Spleen (tissue), 7 donors: ENCODE data around the genes SRP9, EPHX1 and COQ8A.

GRCh38 chr1:225554829-225555238 lies 98.1 kb downstream of the ENAH start:
- PRO-cap, 4 experiments, result no peak in any of the 4 experiments
- RAMPAGE, long total RNA, 4 experiments, result start-site peak on the minus strand in 1 of 4 experiments, at chr1:225555033-225555046 at its widest, 35 reads per replicate

GRCh38 chr1:225700903-225701548 lies 48.1 kb upstream of the ENAH start:
- PRO-cap, 4 experiments, result no peak in any of the 4 experiments
- RAMPAGE, long total RNA, 4 experiments, result no peak in any of the 4 experiments

DNA sequence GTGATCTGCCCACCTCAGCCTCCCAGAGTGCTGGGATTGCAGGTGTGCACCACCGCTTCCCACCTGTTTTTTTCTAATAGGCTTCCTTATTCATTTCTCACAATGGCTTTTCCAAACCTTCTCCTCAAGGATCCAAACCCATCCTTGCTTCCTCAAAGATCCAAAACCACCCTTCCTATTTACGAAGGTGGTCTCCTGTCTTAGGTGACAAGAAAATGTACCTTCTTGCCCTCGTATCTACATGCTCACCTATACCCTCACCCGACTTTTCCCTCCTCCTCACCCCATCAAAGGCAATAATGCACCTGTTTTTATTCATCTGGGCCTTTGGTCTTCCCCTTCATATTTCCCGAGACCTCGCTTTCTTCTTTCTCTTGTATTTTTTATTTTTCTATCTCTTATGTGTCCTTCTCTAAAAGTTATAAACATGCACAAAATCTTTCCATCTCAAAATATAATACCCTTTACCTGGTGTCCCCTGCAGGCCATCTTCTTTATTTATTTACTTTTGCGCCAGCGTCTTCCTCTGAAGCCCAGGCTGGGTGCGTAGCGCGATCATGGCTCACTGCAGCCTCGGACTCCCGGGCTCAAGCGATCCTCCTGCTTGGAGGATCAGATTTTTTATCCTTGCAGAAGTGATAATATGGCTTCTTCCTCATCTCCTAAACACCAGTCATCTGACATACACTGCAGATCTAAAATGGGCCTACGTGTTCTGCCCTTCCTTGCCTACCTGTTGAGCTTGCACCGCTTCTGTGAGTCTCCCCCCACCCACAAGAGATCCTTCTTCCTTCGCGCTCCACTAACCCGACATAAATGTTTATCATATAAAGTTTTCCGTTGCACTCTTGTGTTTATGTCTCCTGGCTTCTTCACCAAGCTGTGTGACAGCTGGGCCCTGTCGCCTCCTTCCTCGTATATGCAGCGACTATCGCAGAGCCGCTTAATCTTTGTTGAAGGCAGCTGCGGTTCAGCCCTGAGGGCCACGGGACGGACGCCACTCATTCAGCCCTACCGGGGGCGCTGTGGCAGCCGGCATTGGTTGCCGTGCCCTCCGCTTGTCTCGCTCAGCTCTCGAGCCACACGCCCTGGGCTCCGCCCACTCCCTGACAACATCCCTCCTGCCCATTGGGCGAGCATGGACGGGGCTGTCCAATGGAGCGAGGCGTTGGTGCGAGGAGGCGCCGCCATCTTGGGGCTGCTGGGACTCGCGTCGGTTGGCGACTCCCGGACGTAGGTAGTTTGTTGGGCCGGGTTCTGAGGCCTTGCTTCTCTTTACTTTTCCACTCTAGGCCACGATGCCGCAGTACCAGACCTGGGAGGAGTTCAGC lies at the start of gene SRP9:
Gene SRP9 (plus strand): TSS at position 1,184 of the 1,331 bp plus-strand sequence.
- PRO-cap, 4 experiments, result peak in 4 of 4 experiments; most common plus-strand start position 1,190 of the sequence (in 2); most common minus-strand start position 1,040 of the sequence (in 3)
- RAMPAGE, long total RNA, 4 experiments, result start-site peak on the plus strand in 4 of 4 experiments, centred at positions 1,208 to 1,212 of the sequence, 1,203 to 1,871 reads per replicate

DNA sequence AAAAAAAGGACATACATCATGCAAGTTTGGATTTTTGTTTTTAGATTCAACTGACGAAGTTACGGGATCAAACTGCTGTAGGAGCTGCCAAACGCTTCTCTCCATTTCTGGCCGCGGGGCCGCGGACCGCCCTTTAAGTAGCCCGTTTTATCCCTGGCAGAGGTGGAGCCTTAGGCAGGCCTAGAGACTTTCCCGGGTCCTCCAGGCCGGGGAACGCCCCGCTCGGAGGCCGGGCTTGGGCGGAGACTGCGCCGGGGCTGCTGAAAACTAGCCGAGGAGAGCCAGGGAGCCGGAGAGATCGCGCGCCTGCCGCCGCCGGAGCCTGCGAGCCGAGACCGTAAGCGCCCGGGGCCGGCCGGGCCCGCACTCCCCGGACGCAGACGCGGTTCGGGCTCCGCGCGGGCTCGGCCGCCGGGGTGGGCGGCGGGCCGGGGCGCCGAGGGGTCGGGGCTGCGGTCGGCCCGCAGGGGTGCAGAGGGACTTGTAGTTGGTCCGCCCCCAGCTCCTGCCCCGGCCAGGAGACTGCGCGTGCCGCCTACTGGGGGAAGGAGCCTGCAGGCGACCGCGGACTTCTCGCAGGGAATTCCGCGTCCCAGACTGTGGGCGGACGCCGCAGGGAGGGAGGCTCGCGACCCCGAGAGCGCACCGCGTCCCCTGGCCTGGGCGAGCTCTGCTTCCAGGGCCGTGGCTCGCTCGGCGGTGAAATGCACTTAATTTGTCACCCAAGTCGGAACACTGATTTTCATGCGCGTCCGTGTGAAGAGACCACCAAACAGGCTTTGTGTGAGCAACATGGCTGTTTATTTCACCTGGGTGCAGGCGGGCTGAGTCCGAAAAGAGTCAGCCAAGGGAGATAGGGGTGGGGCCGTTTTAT lies at the start of gene EPHX1:
Gene EPHX1 (plus strand): TSS at position 292 of the 874 bp plus-strand sequence.
- PRO-cap, 4 experiments, result peak in 4 of 4 experiments; most common plus-strand start position 292 of the sequence (in 4); most common minus-strand start position 518 of the sequence (in 3)
- RAMPAGE, long total RNA, 4 experiments, result start-site peak on the plus strand in 2 of 4 experiments, centred at positions 279 to 282 of the sequence, 625 to 1,393 reads per replicate

- PRO-cap, 4 experiments, result no peak in any of the 4 experiments
- RAMPAGE, long total RNA, 4 experiments, result no peak in any of the 4 experiments
Observed at GRCh38 chr1:226074595-226075007, 12.1 kb downstream of the H3-3A start.

- PRO-cap, 4 experiments, result no peak in any of the 4 experiments
- RAMPAGE, long total RNA, 4 experiments, result no peak in any of the 4 experiments
Observed at GRCh38 chr1:226111321-226112115, 49.0 kb downstream of the H3-3A start.

DNA sequence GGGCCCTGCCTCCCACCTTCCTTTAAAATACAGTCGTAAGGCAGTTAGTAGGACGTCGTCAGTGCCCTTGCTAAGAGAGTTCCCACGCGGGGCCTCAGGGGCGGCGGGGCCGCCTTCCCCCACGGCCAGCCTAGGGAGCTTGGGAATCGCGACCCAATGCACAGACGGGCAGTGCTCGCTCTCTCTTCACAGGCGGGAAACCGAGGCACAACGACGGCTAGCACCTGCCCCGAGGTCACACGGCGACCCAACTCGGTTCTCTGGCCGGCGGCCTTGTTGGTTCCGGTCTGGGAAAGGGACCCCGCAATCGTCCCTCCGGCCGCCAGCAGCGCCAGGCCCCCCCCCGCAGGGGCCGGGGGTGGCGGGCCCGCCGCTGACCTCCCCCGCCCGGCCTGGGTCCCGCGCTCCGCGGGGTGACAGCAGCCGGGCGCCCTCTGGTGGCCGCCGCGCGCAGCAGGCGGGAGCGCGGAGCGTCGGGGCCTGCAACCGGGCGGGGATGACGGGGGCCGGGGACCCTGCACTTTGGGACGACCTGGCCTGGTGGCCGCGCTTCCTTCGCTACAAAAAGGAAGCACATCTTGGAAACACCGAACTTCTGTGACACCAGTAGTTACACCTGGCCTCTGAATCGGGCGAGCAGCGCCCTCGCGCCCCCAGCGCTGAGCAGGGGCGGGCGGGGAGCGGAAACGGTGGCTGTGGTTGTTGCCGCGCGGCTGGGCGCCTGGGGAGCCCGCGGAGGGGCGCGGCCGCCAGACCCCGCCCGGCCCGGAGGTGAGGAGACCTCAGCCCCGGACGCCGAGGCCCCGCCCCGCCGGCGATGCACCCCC lies 58.9 kb downstream of the H3-3A start:
- PRO-cap, 4 experiments, result peak in 4 of 4 experiments; most common plus-strand start position 666 of the sequence (in 1); most common minus-strand start position 688 of the sequence (in 2)
- RAMPAGE, long total RNA, 4 experiments, result no peak in any of the 4 experiments

GRCh38 chr1:226309603-226310449 lies 862 bp upstream of the LIN9 start:
- PRO-cap, 4 experiments, result peak in 2 of 4 experiments; most common minus-strand start chr1:226309724 (in 2)
- RAMPAGE, long total RNA, 4 experiments, result no peak in any of the 4 experiments

GRCh38 chr1:226400474-226401092 lies 7.3 kb downstream of the PARP1 start:
- PRO-cap, 4 experiments, result no peak in any of the 4 experiments
- RAMPAGE, long total RNA, 4 experiments, result no peak in any of the 4 experiments

GRCh38 chr1:226401093-226401740 lies 6.7 kb downstream of the PARP1 start:
- PRO-cap, 4 experiments, result no peak in any of the 4 experiments
- RAMPAGE, long total RNA, 4 experiments, result no peak in any of the 4 experiments

DNA sequence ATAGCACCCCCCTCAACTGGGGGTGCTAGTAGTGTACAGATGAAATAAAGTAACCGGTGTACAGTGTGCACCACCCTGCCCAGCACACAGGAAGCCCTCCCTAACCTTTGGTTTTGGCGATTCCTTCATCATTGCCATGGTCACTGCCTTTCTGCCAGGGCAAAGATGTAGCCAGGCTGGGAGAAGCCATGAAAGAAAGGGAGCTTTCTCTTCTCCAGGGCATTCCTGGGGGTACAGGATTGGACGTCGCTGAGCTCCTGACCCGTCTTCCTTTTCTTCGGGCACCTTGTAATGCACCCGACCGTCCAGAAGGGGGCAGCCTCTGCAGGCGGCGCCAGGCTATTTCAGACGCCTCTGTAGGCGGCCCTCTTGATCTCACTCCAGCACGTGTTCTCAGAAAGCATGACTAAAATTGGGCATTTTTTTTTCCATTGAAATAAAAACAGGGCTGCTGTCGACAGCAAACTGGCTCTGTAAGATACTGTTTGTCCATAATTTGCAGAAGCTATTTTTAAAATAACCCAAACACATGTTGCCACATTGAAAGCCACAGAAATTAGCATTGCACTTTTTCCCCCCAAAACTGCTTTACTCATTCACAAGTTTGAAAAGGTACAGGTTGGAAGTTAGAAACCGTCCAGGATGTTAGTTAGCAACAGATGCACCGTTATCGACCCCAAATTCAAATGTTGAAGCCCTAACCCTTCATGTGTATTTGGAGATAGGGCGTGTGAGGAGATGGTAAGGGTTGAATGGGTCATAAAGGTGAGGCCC lies 78.0 kb downstream of the STUM start:
- PRO-cap, 4 experiments, result peak in 1 of 4 experiments; most common minus-strand start position 288 of the sequence (in 1)
- RAMPAGE, long total RNA, 4 experiments, result no peak in any of the 4 experiments

- PRO-cap, 4 experiments, result peak in 1 of 4 experiments; most common minus-strand start chr1:226634943 (in 1)
- RAMPAGE, long total RNA, 4 experiments, result no peak in any of the 4 experiments
Observed at GRCh38 chr1:226634597-226635192, 86.1 kb downstream of the STUM start.

DNA sequence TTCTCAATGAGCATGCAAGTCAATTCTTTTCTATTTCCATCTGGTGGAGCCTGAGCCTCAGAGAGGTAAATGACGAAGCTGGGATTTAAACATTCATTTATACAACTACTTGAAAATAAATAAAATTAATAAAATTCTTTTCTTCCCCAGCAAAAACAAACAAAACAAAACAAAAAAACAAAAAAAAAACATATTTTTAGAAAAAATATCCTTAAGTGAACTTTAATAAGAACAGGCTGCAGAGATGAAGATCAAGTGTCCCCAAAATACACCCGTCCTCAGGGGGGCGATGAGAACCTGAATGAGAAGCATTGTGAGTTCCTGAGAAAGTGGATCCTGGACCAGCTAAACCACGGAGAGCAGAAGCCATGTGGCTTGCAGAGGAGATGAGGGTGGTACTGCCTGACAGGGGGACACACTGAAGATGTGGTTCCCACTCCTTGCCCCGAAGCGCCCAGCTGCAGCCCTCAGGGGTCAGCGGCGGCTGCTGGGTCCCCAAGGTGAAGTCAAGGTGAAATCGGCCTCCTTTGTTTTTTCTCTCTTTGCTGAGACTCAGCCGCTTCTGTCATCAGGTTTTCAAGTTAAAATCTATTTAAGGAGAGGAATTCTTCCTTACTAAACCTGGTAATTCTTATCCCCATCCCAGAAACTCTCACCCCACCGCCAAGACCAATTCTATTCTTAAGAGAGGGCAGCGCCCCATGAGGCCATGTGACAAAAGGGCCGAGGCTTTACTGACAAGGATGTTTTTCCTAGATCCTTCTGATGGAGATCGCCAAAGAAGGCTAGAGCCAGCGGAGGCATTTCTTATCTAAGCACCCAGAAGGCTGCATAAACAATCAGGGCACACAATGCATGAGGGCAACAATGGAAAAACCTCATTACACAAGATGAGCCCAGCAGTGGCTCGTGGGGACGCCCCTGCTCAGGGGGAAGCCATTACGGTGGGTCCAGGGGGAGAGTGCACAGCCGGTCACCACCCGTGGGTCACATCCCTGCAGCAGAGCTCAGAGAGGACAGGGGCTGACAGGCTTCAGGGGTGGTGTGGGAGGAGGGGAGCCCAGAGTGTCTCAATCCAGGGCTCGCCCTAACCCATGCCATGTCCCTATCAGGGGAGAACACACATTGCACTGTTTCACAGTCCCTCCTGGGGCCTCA lies 89.0 kb downstream of the ITPKB start:
- PRO-cap, 4 experiments, result no peak in any of the 4 experiments
- RAMPAGE, long total RNA, 4 experiments, result no peak in any of the 4 experiments

- PRO-cap, 4 experiments, result peak in 1 of 4 experiments; most common minus-strand start chr1:226659052 (in 1)
- RAMPAGE, long total RNA, 4 experiments, result no peak in any of the 4 experiments
Observed at GRCh38 chr1:226658068-226659363, 80.6 kb downstream of the ITPKB start.

DNA sequence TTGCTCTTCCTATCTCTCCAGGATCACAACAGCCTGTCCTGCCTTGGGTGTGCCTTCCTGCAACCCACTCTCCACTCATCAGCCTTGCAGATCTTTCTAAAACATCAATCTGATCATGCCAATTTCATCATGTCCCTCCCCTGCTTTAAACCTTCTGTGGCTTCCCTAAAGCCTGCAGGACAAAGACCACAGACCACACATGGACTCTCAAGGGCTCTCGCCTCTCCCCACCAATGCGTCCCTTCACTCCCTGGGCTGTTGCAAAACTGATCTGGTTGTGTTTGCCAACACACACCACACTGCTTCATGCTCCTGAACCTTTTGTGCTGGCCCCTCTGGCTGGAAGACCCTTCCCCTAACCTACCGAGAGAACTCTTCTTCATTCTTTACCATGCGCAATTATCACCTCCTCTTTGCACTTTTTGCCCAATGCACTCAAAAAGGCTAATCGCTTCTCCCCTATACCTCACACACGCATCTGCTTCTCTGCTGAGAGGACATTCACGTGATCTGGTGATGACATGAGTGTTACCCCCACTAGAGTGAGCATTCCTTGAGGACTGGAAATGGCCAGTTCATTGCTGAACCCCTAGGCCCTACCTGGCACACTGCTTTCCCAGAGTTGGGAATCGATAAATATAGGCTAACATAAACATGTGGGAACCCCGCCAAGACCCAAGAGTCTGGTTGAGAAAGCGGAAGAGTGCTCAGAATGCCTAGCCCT lies 72.2 kb downstream of the ITPKB start:
- PRO-cap, 4 experiments, result no peak in any of the 4 experiments
- RAMPAGE, long total RNA, 4 experiments, result no peak in any of the 4 experiments

DNA sequence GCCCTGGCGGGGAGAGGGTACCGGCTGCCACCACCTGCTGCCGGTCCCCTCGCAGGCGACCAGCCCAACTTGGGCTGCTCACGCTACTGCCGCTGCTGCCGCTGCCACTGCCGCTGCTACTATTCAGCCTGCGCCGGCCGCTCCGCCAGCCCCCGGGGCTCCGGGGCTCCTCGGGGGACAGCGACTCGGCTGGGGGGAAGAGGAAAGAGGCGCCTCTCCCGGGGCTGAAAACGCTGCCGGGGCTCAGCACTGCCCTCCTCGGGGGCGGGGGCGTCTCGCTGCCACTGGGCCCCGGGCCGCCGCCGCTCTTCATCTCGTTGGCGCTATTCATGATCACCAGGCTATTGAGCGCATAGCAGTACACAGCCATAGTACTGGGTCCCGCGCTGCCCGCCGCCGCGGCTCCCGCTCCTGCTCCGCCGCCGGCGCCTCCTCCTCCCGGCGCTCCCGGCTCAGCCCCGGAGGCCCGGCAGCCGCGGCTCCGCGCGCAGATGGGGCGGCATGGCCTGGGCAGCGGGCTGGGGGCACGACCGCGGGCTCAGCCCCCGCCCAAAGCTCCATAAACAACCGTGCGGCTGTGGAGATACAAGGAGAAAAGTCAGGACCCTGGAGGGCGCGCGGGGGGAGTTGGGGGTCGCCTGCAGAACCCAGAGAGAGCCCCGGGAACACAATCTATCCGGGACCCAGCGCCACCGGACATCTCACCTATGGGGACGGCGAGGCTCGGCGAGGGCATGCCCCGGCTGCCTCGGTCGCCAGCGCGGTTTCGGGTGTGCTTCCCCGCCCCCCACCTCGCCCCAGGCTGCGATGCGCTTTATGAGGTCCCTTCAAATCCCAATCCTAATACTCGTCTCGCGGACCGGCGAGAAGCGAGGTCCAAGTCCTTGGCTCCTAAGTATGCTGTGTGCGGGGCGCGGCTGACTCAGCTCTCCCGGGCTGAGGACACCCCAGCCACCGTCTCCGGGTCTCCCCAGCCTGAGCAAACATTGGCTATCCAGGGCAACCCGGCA lies 1.7 kb downstream of the ITPKB start:
- PRO-cap, 4 experiments, result peak in 4 of 4 experiments; most common plus-strand start position 344 of the sequence (in 4); most common minus-strand start position 85 of the sequence (in 2)
- RAMPAGE, long total RNA, 4 experiments, result no peak in any of the 4 experiments

GRCh38 chr1:226827168-226827894 lies 43.1 kb upstream of the PSEN2 start:
- PRO-cap, 4 experiments, result peak in 4 of 4 experiments; most common plus-strand start chr1:226827738 (in 4)
- RAMPAGE, long total RNA, 4 experiments, result no peak in any of the 4 experiments

GRCh38 chr1:226875103-226875619 lies 4.7 kb downstream of the PSEN2 start:
- PRO-cap, 4 experiments, result no peak in any of the 4 experiments
- RAMPAGE, long total RNA, 4 experiments, result no peak in any of the 4 experiments

GRCh38 chr1:226940108-226940477 lies at the start of gene COQ8A:
COQ8A (plus strand) TSS chr1:226940294.
- PRO-cap, 4 experiments, result peak in 4 of 4 experiments; most common plus-strand start chr1:226940298 (in 4)
- RAMPAGE, long total RNA, 4 experiments, result start-site peak on the plus strand in 3 of 4 experiments, at chr1:226940277-226940326 at its widest, 18 to 97 reads per replicate

- PRO-cap, 4 experiments, result no peak in any of the 4 experiments
- RAMPAGE, long total RNA, 4 experiments, result no peak in any of the 4 experiments
Observed at GRCh38 chr1:226963877-226964093, 23.7 kb downstream of the COQ8A start.